MCF 10A (cell line): ENCODE measurements around a stretch of chr19.

- PRO-cap, result no peak
- RRBS, result no CpG with 5 or more reads among the region's 6 CpGs
Measured at GRCh38 chr19:44819889-44820655, 11.2 kb downstream of the BCAM start.

DNA sequence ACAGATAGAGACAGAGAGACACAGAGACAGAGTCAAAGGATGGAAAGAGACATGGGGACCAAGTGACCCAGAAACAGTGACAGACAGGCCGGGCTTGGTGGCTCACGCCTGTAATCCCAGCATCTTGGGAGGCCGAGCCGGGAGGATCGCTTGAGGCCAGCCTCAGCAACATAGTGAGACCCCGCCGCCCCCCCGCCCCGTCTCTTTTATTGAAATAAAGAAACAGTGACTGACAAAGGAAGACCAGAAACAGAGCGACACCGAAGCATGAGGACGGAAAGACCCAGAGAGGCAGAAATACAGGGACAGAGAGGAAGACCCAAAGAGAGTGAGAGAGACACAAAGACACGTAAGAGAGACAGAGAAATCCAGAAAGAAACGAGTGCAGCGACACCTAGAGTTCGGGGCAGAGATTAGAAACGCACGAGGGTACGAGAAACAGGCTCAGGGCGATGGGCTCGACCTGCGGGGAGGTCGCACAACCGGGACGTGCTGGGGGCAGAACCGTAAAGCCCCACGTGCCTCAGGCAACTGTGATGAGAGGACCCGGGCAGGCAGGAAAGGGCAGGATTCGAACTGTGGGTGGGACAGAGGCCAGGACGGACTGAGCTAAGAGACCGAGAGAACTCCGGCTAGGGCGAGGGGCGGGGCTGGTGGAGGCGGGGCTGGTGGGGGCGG is 646 bp upstream of the NECTIN2 start:
- PRO-cap, result bidirectional peak, plus-strand start at position 447 of the sequence, minus-strand start at position 333 of the sequence; bidirectional peak, plus-strand start outside the sequence, minus-strand start at position 606 of the sequence
- RRBS, result under 1% methylated on average over 13 of the region's 36 CpGs

- PRO-cap, result no peak
- RRBS, result no CpG with 5 or more reads among the region's 11 CpGs
Measured at GRCh38 chr19:44870033-44870656, 20.9 kb upstream of the TOMM40 start.

DNA sequence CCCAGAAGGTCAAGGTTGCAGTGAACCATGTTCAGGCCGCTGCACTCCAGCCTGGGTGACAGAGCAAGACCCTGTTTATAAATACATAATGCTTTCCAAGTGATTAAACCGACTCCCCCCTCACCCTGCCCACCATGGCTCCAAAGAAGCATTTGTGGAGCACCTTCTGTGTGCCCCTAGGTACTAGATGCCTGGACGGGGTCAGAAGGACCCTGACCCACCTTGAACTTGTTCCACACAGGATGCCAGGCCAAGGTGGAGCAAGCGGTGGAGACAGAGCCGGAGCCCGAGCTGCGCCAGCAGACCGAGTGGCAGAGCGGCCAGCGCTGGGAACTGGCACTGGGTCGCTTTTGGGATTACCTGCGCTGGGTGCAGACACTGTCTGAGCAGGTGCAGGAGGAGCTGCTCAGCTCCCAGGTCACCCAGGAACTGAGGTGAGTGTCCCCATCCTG is 1.9 kb downstream of the APOE start:
- PRO-cap, result no peak
- RRBS, result no CpG with 5 or more reads among the region's 12 CpGs

GRCh38 chr19:44948227-44948790 is 2.5 kb downstream of the APOC2 start:
- PRO-cap, result no peak
- RRBS, result no CpG with 5 or more reads among the region's 7 CpGs

DNA sequence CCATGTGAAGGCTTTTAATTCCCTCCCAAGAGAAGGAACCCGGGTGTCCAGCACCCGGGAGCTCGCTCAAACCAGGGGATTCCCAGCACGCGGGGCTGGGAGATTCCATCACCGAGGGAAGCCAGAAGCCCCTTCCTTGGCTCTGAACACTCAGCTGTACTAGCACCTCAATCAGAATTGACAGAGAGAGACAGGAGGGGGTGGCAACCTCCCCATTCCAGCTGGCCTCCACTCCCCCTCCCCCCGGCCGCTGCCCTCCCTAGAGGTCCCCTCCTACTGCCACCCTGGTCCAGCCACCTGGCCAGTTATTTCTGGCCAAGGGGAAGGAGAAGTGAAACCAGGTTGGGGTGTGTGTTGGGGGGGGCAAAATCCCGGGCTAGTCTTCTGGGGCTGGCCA is 1.2 kb downstream of the ZNF296 start:
- PRO-cap, result no peak
- RRBS, result no CpG with 5 or more reads among the region's 9 CpGs

DNA sequence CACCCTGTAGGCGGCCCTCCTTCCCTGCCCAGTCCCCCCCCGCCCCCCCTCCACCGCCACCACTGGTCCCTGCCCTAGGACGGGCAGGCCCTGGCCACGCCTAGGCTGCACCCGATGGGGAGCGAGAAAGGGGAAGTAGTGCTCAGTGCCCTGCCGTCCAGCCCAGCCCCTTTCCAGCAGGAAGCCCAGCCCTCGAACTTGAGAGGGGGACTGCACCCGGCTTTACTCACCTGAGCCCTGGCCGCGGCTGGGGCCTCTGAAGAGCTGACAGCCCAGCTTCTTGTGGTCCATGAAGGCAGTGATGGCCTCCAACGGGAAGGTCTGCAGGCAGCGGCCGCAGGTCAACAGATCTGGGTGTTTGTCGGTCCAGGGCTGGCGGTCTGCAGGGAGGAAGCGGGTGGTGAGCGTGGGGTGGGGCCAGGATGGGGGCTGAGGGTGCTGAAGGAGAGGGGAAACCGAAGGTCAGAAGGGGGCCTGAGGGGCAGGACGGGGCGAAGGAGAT is 744 bp downstream of the ZNF296 start:
- PRO-cap, result bidirectional peak, plus-strand start at position 103 of the sequence, minus-strand start at position 116 of the sequence; bidirectional peak, plus-strand start at position 229 of the sequence, minus-strand start at position 196 of the sequence; bidirectional peak, plus-strand start outside the sequence, minus-strand start at position 335 of the sequence
- RRBS, result no CpG with 5 or more reads among the region's 22 CpGs

GRCh38 chr19:45152084-45153170 is 8.4 kb downstream of the NKPD1 start:
- PRO-cap, result no peak
- RRBS, result 97% methylated on average over 10 of the region's 125 CpGs

DNA sequence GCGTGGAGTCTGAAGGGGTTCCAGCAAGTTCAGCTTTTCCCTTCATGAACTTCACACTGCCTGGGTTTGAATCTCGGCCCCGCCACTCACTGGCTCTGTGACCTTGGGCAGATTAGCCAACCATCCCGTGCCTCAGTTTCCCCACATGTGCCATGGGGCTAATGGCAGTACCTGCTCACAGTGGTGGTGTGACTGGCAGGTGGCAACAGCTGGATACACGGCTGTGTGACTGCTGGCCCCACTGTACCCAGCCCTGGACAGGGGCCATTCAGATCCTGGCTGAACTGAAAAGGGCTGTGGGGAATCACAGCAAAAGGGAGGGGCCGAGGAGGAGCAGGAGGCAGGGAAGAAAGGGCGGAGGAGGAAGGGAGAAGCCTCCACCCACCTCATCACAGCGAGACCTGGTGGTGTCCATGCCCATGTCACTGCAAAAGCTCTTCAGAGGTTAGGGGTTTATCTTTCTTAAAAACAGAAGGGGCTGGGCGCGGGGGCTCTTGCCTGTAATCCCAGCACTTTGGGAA is 7.4 kb downstream of the TRAPPC6A start:
- PRO-cap, result no peak
- RRBS, result no CpG with 5 or more reads among the region's 10 CpGs

DNA sequence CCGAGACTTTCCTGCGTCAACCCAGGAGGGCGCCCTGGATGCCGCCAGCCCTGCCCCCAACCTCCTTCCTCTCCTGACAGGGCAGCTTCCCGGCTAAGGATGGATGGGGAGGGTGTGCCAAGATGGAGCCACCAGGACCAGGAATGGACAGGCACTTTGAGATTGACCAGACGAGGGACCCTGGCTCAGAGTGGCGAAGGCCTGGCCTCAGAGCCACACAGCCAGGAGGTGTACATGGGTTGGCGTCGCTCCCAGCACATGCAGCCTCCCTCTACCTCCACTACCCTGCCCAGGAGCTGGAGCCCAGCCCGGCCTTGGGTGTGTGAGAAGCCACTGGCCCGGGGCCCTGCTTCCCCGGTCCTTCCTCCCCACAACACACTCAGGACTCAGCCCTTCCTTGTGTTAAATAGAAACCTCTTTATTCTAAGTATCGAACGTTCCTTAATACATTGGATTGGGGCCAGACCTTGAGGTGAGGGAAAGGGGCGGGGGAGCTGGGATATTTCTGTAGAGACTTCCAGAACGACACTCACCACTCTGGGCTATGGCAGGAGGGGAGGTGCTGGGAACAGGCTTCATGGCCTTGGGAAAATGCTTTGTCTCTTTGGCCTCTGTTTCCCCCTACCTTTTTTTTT is 33.1 kb downstream of the EXOC3L2 start:
- PRO-cap, result no peak
- RRBS, result no CpG with 5 or more reads among the region's 16 CpGs

DNA sequence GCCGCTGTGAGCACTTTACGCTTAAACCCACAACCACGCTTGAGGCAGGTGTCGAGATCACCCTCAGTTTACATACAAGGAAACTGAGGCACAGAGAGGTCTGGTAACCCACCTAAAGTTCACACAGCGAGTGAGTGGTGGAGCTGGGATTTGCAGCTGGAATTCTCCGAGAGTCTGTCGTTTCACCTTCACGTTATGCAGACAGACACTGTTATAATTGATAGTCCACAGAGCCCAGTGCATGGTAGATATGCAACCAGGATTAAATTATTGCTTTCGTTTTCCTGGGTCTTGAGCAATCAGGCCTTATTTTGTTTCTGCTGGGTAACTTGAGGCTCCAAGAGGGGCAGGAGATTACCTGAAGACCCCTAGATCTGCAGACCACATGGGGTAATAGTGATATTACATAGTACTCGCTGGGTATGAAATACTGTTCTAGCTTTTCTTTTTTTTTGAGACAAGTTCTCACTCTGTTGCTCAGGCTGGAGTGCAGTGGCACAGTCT is 19.1 kb downstream of the MARK4 start:
- PRO-cap, result no peak
- RRBS, result no CpG with 5 or more reads among the region's 10 CpGs

DNA sequence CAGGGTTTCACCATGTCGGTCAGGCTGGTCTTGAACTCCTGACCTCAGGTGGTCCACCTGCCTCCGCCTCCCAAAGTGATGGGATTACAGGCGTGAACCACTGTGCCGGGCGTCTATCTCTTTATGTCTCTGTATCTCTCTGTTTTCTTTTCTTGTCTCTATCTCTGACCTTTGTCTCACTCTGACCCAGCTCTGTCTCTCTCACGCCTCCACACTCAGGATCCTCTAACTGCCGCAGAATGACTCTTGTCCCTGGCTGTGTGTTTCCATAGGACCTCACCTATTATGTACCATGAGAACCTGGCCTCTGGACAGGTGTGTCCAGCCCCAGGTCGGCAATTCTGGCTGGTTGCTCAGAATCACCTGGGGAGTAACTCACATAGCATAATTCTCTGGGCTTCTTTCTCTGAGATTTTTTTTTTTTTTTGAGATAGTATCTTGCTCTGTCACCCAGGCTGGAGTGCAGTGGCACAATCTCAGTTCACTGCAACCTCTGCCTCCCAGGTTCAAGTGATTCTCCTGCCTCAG is 20.3 kb upstream of the FOSB start:
- PRO-cap, result no peak
- RRBS, result no CpG with 5 or more reads among the region's 8 CpGs

- PRO-cap, result no peak
- RRBS, result no CpG with 5 or more reads among the region's 16 CpGs
Measured at GRCh38 chr19:45471029-45471584, 3.3 kb downstream of the FOSB start.

DNA sequence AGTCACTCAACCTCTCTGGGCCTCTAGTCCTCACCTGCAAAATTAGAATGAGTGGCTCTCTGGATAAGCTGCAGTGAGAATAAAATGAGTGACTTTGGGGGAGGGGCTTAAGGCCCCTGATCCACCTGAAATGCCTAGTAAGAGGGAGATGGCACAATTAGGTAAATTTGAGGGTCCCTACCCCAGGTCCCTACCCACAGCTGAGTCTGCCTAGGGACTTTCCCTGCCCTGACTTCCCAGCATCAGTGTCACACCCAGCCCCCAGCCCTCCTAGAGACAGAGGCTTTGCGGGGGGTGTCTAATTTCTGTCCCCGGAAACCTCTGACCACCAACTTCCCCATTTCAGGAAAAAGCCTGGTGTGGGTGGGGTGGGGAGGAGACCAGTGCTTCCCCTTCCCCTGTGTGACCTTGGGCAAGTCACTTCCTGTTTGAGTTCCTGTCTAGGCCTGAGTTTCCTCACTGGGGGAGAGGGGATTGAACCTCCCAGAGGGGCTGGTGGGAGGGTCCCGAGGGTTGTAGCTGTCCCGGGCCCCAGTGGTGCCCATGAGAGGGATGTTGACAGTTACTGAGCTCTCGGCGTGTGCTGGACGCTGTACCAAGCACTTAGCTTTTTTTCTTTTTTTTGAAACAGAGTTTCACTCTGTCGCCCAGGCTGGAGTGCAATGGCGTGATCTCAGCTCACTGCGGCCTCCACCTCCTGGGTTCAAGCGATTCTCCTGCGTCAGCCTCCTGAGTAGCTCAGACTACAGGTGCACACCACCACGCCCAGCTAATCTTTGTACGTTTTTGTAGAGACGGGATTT is 7.9 kb downstream of the VASP start:
- PRO-cap, result no peak
- RRBS, result no CpG with 5 or more reads among the region's 15 CpGs

GRCh38 chr19:45543716-45544414 is 36.6 kb downstream of the VASP start:
- PRO-cap, result no peak
- RRBS, result no CpG with 5 or more reads among the region's 12 CpGs

GRCh38 chr19:45576836-45578054 is 7.4 kb downstream of the OPA3 start:
- PRO-cap, result bidirectional peak, plus-strand start at chr19:45577315, minus-strand start at chr19:45577116
- RRBS, result no CpG with 5 or more reads among the region's 15 CpGs

DNA sequence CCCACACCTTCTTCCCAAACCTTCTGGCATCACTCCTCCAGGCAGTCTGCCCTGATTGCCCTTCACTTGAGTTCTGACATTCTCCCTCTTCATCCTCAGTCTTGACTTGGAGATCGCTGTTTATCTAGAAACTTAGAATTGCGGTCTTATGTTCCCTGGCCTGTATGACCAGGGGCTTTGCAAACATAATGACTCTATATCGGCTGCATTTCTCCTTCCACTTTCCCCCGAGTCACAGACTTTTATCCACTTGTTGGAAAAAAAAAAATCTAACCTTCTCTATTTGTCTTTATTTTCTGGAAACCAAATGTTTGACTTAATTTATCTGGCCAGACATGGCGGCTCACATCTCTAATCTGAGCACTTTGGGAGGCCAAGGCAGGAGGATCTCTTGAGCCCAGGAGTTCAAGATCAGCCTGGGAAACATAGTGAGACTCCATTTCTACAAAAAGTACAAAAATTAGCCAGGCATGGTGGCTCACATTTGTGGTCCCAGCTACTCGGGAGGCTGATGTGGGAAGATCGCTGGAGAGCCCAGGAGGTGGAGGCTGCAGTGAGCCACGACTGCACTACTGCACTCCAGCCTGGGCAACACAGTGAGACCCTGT is 5.4 kb upstream of the OPA3 start:
- PRO-cap, result no peak
- RRBS, result no CpG with 5 or more reads among the region's 8 CpGs

DNA sequence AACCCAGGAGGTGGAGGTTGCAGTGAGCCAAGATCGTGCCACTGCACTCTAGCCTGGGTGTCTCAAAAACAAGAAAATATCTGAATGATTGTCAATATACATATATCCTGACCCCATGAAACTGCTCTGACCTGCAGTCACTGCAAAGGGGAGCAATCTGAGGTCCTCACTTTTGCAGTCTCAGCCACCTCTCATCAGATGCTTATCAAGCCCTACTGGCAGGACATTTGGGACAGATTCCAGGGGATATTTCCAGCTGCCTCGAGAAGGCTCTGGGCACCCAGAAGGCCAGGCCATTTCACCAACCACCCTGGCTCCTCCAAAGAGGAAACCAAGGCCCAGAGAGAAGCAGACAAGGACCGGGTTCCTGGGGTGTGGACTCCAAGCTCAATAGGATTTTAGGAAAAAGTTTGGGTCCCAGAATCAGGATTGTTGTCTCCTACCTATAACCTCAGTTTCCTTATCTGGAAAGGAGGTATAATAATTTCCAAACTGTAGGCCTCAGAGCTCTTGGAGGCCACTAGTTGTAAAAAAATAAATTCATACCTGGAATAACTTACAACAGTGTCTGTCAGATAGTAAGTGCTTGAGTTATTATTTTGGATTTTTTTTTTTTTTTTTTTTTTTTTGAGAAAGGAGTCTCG is 2.2 kb downstream of the EML2 start:
- PRO-cap, result no peak
- RRBS, result no CpG with 5 or more reads among the region's 4 CpGs

DNA sequence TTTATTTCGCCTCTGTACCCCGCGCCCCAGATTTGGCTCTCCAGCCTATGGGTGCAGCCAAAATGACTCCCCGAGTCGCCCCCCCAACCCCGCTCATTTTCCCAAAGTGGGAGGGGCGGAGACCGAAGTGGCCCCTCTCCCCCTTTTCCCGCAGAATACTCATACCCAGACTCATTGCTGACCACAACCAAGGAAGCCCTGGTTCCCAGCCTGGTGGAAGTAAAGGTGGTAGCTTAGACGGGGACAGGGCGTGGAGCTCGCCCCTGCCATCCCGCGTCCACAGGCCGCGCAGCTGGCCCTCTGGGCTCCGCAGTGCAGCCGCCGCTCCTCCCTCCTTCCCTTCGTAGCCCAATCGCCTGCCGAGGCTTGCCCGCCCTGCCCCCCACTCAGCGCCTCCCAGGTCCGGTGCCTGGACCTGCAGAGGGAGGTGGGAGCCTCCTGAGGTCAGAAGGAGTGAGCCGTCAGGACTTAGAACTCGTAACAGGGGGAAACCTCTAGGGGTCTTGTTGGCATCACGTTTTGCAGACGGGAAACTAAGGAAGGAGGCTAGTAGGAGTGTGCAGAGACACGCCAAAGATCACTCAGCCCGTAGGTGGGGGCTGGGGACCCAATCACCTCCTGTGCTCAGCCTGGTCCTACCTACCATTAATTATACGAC is 4.3 kb upstream of the EML2 start:
- PRO-cap, result no peak
- RRBS, result no CpG with 5 or more reads among the region's 32 CpGs

DNA sequence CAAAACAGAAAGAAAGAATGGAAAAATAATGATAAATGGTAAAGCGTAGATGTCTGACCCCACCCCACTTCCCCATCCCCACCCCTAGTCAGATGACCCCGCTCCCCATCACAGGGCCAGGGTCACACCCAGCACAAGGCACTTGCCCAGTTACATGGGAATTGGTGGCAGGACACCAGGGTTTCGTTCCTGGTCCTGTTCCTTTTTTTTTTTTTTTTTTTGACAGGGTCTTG is 9.4 kb downstream of the FBXO46 start:
- PRO-cap, result no peak
- RRBS, result no CpG with 5 or more reads among the region's 3 CpGs